ENCODE data around the gene TMPRSS4.

DNA sequence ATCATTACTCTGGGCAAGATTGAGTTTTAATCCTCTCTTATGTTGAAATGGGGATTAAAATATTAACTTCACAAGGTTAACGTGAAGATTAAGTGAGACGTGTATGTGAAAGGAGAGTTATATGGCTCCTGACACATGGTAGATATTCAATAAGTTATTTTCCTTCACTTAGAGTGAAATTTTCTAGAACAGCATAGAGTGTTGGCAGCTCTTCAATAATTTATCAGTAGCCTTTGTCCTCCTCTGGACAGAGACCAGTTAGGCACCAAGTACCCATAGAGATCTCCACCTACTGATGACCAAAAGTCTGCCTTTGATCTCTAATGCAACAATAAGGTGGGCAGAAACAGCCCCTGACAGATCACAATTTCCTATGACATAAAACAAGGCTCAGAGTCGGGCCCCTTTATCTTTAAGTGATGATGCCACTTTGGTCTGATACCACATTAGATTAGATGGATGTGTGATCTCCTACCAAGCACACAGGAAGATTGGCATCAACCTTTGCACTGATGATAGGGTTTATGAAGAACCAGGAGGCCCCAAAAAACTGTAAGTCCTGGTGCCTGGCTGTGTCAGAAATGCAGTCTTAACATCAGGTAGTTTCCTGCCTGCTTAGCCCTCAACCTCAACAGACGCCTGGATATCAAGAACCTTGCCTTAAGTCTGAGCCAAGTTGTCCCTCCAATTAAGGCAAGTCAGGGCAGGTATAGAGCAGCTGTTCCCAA is 30.8 kb upstream of the TMPRSS4 start:
- PRO-cap, result no peak
- RAMPAGE, long total RNA, 3 experiments, result no peak in any of the 3 experiments

DNA sequence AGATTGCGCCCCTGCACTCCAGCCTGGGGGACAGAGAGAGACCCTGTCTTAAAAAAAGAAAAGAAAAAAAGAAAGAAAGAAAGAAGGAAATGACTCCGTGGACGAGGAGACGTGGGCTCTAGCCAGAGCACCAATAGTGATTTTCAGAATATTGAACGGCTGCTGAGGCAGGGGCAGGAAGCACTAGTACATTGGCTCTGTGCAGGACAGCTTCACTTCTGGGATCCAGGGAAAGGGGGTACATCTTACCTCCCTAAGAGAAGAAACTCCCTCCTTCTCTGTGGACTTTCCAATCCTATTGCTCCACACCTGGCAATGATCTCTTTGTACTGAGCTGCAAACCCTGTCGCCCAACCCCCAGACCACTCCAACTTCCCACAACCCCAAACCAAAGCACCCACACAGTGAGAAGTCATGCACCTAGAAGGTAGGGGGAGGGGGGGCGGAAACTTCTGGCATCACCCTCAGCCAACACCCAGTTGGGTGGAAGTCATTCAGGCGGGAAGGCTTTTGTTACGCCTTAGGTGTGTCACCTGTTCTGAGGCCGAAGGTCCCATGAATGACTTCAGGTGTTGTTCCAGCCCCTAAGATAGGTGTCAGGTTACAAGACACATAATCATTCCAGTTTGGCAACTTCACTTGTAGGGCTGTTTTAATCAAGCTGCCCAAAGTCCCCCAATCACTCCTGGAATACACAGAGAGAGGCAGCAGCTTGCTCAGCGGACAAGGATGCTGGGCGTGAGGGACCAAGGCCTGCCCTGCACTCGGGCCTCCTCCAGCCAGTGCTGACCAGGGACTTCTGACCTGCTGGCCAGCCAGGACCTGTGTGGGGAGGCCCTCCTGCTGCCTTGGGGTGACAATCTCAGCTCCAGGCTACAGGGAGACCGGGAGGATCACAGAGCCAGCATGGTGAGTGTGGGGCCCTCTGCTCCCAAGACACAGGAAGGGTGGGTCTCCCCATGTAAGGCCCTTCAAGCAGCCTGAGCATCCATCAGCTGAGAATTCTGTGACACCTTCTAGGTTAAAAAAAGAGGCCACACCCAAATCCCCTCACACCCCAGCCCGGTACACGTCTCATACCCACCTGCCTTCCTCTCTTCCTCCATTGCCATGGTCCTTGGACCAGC is at the start of gene TMPRSS4:
Gene TMPRSS4 (plus strand): TSS at position 682 of the 1,127 bp plus-strand sequence.
- PRO-cap, result no peak
- RAMPAGE, long total RNA, 3 experiments, result no peak in any of the 3 experiments

- PRO-cap, result no peak
- RAMPAGE, long total RNA, 3 experiments, result no peak in any of the 3 experiments
These were observed 18.9 kb downstream of the JAML start for GRCh38 chr11:118205929-118206344.

- PRO-cap, result no peak
- RAMPAGE, long total RNA, 3 experiments, result no peak in any of the 3 experiments
These were observed 5.9 kb downstream of the MPZL3 start for GRCh38 chr11:118246197-118246760.

DNA sequence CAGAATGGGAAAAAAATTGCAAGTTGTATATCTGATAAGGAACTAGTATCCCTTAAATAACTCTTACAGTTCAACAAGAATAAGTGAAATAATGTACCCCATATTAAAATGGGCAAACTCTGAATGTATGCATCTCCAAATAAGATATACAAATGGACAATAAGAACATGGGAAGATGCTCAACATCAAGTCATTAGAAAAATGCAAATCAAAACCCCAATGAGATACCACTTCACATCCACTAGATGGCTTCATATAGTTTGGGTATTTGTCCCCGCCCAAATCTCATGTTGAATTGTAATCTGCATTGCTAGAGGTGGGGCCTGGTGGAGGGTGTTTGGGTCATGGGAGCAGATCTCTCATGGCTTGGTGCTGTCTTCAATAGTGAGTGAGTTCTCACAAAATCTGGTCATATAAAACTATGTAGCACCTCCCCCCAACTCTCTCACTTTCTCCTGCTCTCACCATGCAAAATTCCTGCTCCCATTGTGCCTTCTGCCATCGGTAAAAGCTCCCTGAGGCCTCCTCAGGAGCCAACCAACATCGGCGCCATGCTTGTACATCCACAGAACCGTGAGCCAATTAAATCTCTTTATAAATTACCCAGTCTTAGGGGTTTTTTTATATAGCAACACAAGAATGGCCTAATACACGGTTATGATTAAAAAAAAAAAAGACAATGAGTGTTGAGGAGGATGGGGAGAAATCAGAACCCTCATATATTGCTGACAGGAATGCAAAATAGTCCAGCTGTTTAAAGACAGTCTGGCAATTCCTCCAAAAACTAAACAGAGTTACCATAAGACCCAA is 5.5 kb downstream of the MPZL2 start:
- PRO-cap, result no peak
- RAMPAGE, long total RNA, 3 experiments, result no peak in any of the 3 experiments

DNA sequence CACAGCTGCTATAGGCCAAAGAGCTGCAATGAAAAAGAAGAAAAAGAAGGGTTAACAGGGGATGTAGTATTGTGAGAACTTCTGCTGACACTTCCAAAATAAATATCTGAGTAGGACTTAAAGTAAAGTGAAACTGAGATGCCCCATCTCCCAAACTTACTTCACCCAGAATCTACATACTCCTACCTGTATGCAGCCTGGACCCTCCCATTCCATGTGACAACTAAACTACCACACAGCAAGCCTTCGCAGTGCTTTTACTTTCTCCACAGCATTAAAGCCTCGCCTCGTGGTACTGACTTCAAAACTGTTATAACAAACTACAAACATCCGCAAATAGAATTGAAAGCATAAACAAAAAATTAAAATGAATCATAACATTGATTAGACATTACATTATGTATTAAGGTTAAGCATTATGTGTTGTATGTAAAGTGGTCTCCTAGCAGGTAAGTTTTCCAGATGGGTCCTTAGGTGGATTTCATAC is 979 bp downstream of the MPZL2 start:
- PRO-cap, result no peak
- RAMPAGE, long total RNA, 3 experiments, result no peak in any of the 3 experiments

GRCh38 chr11:118277245-118277776 is 13.2 kb upstream of the MPZL2 start:
- PRO-cap, result no peak
- RAMPAGE, long total RNA, 3 experiments, result no peak in any of the 3 experiments

GRCh38 chr11:118359816-118360062 is 339 bp downstream of the UBE4A start:
- PRO-cap, result no peak
- RAMPAGE, long total RNA, 3 experiments, result no peak in any of the 3 experiments

DNA sequence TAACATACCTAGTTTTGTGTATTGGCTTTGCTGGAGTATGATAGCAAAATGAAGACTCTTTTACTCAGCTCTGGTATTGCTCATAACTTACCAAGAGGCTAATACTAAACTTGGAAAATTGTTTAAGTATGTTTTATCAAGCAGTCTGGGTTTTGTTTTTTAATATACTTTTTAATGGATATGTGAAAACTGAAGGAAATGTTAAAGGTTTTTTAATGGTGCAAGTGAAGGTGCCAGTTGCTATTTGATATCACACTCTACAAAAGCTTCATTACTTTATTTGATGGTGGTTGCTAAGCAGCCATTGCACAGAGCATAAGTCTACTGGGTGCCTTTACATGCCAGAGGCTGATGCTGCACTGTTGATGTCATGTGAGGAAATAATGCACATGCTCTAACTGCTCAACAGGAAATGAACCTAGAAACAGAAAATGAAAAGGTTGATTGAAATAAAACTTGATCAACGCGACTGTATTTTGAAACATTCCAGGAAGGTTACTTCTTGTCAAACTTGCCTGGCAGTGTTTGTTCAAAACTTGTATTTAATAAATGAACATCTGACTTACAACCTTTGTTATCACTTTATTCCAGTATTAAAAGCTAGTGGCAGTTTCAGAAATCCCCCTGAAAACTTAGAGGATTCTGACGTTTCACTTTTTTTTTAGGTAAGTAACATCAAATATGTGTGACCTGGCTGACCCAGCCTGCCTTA is 2.6 kb upstream of the ATP5MG start:
- PRO-cap, result no peak
- RAMPAGE, long total RNA, 3 experiments, result no peak in any of the 3 experiments

GRCh38 chr11:118500811-118501181 is 26.5 kb upstream of the TTC36 start:
- PRO-cap, result no peak
- RAMPAGE, long total RNA, 3 experiments, result no peak in any of the 3 experiments

GRCh38 chr11:118502651-118503298 is 24.5 kb upstream of the TTC36 start:
- PRO-cap, result no peak
- RAMPAGE, long total RNA, 3 experiments, result no peak in any of the 3 experiments

- PRO-cap, result no peak
- RAMPAGE, long total RNA, 3 experiments, result no peak in any of the 3 experiments
These were observed 1.9 kb downstream of the TMEM25 start for GRCh38 chr11:118532692-118533408.

- PRO-cap, result no peak
- RAMPAGE, long total RNA, 3 experiments, result no peak in any of the 3 experiments
These were observed 8.7 kb downstream of the ARCN1 start for GRCh38 chr11:118580859-118581446.

DNA sequence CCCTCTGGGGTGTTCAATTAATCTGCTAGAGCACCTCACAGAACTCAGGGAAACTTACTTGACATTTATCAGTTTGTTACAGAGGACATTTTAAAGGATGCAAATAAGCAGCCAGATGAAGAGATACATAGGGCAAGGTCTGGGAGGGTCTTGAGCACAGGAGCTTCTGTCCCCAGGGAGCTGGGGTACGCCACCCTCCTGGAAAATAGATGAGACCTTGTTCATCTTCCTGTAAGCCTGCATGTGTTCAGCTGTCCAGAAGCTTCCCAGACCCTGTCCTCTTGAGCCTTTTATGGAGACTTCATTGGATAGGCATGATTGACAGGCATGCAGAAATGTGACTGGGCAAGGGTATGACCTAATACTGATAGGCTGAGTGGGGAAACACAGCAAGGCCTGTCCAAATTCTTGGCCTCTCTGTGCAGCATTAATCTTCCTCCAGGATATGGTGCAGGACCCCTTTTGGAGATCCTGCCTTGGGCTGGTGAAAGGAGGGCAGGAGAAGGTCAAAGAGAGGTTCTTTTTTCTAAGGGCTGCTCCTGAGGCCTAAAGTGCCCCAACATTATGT is 15.7 kb downstream of the ARCN1 start:
- PRO-cap, result no peak
- RAMPAGE, long total RNA, 3 experiments, result no peak in any of the 3 experiments

- PRO-cap, result unidirectional peak, plus-strand start at chr11:118610408
- RAMPAGE, long total RNA, 3 experiments, result no peak in any of the 3 experiments
These were observed 2.6 kb downstream of the PHLDB1 start for GRCh38 chr11:118609782-118610643.

GRCh38 chr11:118620882-118621818 is 13.7 kb downstream of the PHLDB1 start:
- PRO-cap, result bidirectional peak, plus-strand start at chr11:118621463, minus-strand start at chr11:118621271; bidirectional peak, plus-strand start at chr11:118621713, minus-strand start at chr11:118621572
- RAMPAGE, long total RNA, 3 experiments, result no peak in any of the 3 experiments

DNA sequence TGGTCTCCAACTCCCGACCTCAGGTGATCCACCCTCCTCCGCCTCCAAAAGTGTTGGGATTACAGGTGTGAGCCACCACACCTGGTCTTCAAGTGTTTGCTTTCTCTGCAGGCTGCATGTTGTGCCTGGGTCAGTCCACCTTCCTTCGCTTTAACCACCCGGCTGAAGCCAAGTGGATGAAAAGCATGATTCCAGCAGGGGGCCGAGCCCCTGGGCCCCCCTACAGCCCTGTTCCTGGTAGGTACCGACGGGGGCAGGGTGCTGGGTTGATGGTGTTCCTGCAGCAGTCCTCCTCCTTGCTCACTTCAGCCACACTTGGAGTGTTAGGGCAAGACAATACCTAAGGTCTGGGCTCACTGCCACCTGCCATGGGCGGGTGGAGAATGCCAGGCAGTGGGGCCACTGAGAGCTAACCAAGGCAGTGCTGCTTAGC is 17.4 kb downstream of the PHLDB1 start:
- PRO-cap, result no peak
- RAMPAGE, long total RNA, 3 experiments, result no peak in any of the 3 experiments

GRCh38 chr11:118634249-118634737 is 26.9 kb downstream of the PHLDB1 start:
- PRO-cap, result no peak
- RAMPAGE, long total RNA, 3 experiments, result no peak in any of the 3 experiments

DNA sequence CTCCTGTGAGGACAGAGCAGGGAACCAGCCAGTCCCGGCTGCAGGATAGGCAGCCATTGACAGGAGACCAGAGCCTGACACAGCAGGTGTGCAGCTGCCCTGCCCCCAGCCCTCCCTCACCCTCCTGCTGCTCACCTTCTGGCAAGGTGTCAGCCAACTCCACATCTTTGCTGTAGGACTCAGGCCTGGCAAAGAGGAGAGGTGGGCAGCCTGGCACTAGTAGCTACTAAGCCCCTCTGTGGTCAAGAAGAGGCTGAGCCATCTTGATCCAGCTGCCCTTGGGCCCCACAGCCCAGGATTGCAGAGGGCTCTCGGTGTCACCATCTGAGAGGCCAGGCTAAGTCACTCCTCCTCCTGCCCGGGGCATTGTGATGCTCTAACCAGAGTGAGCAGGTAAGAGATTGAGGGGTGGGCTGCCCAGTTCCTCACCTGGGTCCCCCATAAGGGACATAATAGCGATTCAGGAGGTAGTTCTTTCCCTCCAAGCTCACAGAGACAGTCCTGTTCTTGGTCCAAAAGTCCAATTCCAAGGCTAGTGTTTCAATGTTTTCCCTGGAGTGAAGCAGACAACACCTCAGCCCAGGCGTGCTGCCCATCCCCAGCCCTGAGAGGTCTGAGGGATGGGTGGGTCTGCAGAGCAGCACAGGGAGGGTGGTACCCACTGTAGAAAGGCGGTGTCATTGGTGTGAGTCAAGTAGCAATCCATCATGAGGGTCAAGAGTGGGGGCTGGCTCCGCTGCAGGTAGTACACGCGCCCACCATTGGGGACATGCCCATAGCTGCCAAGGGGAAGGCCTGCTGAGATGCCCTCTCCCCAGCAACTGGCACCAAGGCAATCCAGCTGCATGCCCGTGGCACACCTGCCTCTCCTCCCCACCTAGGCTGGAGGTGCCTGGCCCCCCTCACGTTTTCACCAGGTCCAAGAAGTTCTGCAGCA is 18.5 kb downstream of the TREH start:
- PRO-cap, result no peak
- RAMPAGE, long total RNA, 3 experiments, result no peak in any of the 3 experiments

GRCh38 chr11:118699390-118699952 is 20.0 kb upstream of the TREH start:
- PRO-cap, result no peak
- RAMPAGE, long total RNA, 3 experiments, result no peak in any of the 3 experiments

All from tibial nerve (tissue), 3 donors.